CMK (cell line): ENCODE measurements around the gene HMG20A.

DNA sequence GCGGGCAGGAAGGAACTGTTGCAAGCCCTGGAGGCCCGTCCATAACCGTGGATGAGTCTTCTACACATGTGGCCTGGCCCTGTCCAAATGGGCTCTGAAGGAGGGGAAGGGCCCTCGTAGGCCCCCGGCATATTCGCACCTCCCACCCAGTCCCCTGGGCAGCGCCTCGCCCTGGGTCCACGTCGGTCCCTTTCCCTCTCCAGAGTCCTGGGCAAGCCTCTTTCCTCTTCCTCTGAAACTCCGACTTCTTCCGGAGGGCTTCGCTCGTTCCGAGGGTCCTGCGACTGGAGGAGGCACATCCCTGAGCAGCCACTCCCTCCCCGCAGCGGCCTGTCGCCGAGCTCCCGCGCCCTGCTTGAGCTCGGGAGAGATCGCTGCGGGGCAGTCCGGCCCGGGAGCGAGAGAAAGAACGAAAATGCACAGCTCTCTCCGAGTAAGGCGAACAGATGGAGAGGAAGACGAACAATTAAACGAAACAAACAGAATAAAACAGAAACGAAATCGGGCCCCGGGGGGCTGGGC lies 3.2 kb downstream of the ISL2 start:
- RRBS = 98% methylated on average over 8 of the region's 36 CpGs

GRCh38 chr15:76774814-76775319 lies 130.3 kb downstream of the SCAPER start:
- RRBS = no CpG with 5 or more reads among the region's 5 CpGs

- RRBS = no CpG with 5 or more reads among the region's 3 CpGs
Observed at GRCh38 chr15:76902489-76902872, 2.7 kb downstream of the SCAPER start.

DNA sequence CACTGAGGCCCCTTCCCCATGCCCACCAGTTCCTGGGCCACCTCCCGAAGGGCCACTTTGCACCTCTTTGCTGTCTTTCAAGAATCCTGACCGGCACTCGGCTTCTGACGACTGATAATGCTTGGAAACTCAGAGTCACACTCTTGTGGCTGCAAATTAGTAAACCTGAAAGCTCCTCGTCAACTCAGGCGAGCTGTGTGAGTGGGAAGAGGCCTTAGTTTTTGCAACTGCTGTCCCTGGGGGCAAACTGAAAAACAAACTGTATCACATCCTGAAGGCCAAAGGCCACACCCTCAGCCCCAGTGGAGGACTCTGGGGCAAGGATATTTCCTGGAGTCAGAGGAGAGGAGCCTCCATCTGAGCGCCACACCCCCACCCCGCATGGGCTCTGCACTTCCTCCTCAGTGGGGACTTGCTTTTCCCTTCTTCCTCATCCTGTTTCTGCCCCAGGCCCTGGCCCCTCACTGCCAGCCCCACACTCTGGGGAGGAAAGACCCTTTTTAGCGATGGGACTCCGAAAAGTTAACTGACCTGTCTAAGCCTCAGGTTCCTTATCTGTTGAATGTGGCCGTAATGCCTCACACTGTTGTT lies 6.4 kb upstream of the PSTPIP1 start:
- RRBS = no CpG with 5 or more reads among the region's 11 CpGs

- RRBS = no CpG with 5 or more reads among the region's 8 CpGs
Observed at GRCh38 chr15:77034884-77035271, 36.0 kb downstream of the TSPAN3 start.

DNA sequence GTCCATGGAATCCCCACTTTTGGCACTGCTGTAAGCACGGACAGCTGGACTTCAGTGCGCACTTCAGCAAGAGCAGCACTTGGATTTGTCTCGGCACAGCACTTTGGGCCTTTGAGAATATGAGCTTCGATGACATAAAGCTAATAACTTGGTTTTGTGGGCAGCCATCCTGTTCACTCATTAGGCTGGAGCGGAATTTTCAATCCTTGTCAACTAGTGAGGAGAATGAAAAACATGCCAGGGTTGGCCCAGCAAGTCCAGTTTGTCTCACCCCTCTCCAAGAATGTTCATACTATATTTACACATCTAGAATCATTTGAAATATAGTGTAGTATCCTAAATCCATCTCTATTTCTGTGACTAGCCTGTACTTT lies 38.6 kb upstream of the TSPAN3 start:
- RRBS = no CpG with 5 or more reads among the region's 5 CpGs

GRCh38 chr15:77120351-77121035 lies 49.6 kb upstream of the TSPAN3 start:
- RRBS = no CpG with 5 or more reads among the region's 5 CpGs

GRCh38 chr15:77155568-77156404 lies 84.9 kb upstream of the TSPAN3 start:
- RRBS = no CpG with 5 or more reads among the region's 19 CpGs

- RRBS = no CpG with 5 or more reads among the region's 5 CpGs
Observed at GRCh38 chr15:77267284-77268077, 152.4 kb downstream of the PEAK1 start.

DNA sequence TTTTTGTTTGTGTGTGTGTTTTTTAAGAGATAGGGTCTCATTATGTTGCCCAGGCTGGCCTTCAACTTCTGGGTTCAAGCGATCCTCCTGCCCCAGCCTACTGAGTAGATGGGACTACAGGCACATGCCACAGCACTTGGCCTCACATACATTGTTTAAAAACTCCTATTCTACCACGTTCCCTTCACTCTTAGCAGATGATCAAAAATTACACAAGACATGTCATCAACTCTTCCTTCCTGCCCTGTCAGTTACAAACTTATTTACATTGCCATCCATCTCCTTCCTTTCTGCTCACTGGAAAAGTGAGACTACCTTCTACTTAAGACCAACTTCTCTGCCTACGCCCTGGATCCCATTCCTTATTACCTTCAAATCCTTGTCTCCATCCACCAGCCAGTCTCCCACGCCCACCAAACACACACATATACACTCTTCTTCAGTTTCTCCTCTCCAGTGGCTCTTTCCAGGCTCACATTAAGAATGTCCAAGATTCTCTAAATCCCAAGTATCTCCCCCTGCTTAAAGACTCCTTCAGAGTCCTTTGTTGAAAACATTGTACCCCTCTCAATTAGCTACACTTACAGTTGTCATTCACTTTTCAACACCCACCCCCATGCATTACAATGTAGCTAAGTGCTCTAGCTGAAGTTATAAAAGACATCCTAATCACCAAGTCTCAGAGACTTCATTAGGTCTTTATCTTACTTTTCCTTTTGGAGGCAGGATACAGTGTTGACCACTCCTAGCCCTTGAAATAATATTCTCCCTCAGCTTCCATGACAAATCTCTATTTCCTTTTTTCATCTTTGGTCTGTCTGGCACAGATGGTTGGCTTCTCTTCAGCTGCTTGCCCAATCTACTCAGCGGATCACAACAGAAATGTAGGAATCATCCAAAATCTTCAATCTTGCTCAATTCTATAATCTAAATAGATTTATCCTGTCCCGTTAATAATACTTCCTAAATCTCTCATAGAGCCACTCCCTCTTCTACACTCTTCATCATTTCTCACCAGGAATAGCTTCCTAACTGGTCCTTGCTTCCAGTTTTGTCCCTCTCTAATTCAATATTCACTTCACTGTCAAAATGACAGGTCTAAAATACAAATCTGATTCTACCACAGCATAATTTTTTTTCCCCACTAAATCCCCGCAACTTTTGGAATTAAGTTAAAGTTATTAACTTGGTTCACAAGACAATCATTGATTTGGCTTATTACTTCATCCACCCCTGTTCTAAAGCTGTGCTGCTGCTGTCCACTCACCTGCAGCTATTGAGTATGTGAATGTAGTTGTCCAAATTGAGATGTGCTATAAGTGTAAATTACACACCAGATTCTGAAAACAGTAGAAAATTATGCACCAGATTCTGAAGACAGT lies 4.0 kb downstream of the PEAK1 start:
- RRBS = no CpG with 5 or more reads among the region's 7 CpGs

- RRBS = no CpG with 5 or more reads among the region's 16 CpGs
Observed at GRCh38 chr15:77420853-77421404, at the start of gene HMG20A. TSS of gene HMG20A (plus strand) at chr15:77420888.

DNA sequence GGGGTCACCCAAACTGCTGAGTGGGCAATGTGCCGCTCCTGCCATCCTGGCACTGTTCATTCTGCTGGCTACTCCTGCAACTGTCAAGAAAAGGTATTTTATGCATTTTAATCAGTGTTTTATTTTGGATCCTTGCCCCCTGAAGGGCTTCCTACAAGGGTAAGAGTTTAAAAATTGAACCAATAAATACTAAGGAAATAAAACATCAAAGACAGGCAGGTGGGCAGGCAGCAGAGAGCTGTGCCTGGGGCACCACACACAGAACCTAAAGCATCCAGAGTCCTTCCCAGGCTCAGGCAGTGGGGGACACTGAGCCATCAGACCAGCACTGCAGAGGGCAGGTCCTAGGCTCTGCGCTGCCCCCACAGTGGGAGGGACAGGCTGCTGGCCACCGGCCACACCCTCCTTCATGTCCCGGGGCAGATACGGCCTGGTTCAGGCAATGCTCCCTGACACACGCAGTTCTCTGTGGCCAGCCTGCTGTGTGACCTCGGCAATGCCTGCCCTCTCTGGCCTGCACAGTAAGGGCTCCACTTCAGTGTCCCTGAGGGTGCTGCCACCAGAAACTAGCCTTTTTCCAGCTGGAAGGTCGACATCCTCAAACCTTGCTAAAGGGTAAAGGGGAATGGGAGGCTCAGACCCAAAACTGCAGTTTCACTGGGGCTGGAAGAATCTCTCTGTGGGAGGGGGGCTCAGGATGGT lies 12.5 kb downstream of the LINGO1 start:
- RRBS = no CpG with 5 or more reads among the region's 8 CpGs

GRCh38 chr15:77818805-77819686 lies 186.3 kb upstream of the LINGO1 start:
- RRBS = 74% methylated on average over 29 of the region's 122 CpGs

GRCh38 chr15:78209157-78209777 lies 25.1 kb downstream of the ACSBG1 start:
- RRBS = no CpG with 5 or more reads among the region's 20 CpGs

DNA sequence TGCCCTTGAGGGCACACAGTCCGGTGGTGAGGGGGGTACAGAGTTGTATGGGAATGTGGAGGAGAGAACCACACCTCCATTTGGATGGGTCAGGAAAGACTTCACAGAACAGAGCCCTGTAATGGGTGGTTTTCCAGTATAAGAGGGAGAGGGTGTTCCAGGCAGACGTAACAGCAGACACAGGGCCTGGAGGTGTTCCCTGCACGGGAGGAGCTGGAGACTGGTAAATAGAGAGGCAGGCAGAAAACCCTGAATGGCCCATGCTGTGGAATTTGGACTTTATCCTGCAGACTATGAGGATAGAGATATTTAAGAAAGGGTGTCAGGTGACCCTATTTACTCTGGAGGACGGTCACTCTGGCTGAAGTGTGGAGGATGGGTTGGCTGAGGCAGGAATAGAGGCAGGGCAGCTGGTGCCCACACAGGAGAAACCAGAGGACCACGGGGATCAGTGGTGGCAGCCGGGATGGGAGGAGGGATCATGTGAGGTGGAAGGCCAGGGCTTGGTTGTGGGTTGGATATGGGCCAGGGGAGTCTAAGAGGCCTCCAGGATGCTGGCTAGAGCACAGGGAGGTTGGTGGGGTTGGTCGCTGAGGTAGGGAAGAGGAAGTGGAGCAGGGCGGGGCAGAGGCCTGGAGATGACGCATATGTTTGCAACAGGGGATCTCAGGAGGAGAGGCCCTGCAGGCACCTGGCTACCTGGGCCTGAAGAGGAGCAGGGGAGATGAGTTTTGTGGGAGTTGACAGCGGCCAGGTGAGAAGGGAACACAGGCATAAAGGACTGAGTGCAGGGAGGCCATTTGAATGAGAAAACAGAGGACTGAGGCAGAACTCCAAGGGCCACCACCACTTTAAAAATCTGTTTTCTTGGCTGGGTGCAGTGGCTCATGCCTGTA lies 34.7 kb downstream of the CRABP1 start:
- RRBS = no CpG with 5 or more reads among the region's 10 CpGs

DNA sequence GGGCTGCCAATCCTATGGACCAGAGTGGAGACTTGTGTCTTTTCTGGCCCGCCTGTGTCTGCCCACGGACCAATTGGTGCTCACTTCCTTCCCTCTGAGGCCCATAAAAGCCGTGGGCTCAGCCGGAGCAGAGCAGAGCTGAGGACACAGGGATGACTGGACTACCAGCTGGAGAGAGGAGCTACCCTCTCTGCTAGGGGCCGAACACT lies 31.9 kb upstream of the IREB2 start:
- RRBS = 98% methylated on average over 2 of the region's 5 CpGs

DNA sequence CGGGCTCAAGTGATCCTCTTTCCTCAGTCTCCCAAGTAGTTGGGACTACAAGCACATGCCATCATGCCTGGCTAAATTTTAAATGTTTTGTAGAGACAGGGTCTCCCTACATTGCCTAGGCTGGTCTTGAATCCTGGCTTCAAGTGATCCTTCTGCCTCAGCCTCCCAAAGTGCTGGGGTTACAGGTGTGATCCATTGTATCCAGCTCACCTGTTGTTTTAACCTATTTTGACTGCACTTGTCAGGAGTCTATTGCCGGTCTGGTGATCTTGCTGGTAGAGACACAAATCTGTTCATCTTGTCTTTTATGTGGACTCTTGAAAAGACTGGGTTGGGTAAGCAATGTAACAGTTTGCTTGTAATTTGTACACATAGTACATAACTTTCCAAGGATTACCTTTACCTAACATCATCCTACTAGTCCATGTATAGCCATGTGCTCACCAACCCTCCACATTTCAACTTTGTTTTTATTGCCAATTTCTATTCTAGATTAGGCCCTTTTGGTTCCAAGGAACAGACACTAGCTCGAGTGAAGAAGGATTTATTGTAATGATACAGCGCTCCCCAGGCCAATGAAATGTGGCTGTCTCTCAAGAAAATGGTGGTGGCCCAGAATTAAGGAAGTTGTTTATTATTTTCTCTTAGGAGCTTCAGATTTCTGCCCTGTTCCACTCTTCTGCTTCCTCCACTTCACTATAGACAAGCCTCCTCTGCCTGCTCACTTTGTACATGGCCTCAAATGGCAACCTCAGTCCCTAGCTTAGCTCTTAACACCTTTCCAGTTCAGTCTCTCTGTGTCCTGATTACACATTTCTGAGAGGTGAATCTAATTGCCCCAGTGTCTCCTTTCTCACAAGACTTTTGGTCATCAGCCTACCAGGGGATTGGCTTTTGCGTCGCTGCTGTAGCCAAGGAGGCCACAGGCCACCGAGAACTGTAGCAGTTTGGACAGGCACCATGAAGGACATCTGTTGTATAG lies 8.2 kb downstream of the IREB2 start:
- RRBS = no CpG with 5 or more reads among the region's 7 CpGs

- RRBS = no CpG with 5 or more reads among the region's 4 CpGs
Observed at GRCh38 chr15:78541480-78541986, 1.3 kb downstream of the PSMA4 start.

GRCh38 chr15:78565983-78566706 lies 825 bp downstream of the CHRNA5 start:
- RRBS = no CpG with 5 or more reads among the region's 19 CpGs

DNA sequence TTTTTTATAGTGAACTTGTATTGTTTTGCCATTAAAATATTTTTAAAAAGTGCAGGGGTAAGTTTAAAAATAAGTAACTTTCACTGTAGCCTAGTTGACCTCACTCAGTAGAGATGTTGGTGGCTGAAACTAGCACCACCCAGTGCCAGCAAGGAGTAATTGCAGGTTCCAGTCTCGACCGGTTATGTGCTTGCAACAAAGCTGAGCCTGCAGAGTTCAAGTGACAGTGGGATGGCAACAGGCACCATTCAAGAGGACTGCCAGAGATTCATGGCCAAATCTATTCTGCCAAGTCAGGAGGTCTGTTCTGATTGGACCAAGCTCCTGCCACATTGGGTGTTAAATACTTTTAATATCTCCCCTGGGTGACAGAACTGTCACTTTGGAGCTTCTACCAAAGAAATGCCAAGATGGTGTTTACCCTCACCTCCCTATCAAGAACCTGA lies 2.7 kb downstream of the ADAMTS7 start:
- RRBS = no CpG with 5 or more reads among the region's 2 CpGs